GM19239 (cell line): Measurements from ENCODE around the genes MRTFA, RANGAP1, TEF, XRCC6 and SNU13.

- RRBS: no CpG with 5 or more reads among the region's 9 CpGs
Measured at GRCh38 chr22:40323056-40323408, 23.3 kb upstream of the ADSL start.

DNA sequence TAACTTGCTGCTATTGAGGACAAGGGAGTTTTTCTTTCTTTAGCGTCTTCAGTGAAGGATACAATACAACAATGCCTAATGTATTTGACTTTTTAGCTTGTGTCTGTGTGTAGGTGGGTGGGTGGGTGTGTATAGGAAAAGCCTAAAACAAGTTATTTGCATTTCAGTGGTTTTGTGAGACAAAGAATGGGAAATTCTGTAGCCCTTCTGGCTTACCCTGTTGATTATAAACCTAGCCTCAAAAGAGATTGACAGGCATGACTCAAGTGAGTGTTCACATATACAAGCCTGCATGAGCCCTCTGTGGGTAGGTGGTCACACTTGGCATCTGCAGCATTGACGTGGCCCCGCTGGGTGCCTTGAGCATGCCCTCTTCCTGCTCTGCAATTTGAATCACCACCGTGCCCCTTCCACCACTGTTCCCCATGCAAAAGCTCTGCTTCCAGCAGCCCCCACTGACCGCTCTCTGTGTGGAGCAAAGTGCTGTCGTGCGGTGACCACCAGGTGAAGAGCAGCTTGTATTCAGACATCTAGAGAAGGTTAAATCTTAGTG lies 21.0 kb upstream of the ADSL start:
- RRBS: no CpG with 5 or more reads among the region's 7 CpGs

GRCh38 chr22:40435898-40436661 lies 65.7 kb downstream of the SGSM3 start:
- RRBS: no CpG with 5 or more reads among the region's 10 CpGs

- RRBS: no CpG with 5 or more reads among the region's 5 CpGs
Measured at GRCh38 chr22:40509307-40510322, 126.9 kb downstream of the MRTFA start.

- RRBS: 1% methylated on average over 16 of the region's 94 CpGs
Measured at GRCh38 chr22:40635913-40636881, at the start of gene MRTFA. Gene MRTFA (minus strand): TSS chr22:40636719.

- RRBS: no CpG with 5 or more reads among the region's 12 CpGs
Measured at GRCh38 chr22:40654553-40655219, 18.2 kb upstream of the MRTFA start.

GRCh38 chr22:40758463-40758919 lies 60.7 kb downstream of the SLC25A17 start:
- RRBS: no CpG with 5 or more reads among the region's 1 CpG

DNA sequence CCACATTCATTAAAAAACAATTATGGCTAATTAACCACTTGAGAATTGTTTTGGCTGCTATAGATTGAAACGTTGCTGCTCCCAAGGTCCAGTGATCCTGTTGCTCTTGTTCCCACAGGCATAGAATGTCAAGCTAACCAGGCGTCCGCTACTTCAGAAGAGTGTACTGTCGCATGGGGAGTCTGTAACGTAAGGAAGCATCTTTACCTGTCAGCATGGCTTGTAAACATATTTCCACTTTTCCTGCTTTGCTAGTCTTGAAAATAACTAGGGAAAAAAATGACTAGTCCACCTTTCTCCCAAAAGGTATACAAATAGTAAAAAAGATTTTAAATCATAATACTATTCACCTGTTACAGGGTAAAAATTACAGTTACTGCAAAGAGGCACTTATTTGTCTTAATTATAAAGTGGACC lies 12.8 kb downstream of the RBX1 start:
- RRBS: no CpG with 5 or more reads among the region's 5 CpGs

- RRBS: no CpG with 5 or more reads among the region's 11 CpGs
Measured at GRCh38 chr22:41106901-41107305, 14.5 kb downstream of the EP300 start.

DNA sequence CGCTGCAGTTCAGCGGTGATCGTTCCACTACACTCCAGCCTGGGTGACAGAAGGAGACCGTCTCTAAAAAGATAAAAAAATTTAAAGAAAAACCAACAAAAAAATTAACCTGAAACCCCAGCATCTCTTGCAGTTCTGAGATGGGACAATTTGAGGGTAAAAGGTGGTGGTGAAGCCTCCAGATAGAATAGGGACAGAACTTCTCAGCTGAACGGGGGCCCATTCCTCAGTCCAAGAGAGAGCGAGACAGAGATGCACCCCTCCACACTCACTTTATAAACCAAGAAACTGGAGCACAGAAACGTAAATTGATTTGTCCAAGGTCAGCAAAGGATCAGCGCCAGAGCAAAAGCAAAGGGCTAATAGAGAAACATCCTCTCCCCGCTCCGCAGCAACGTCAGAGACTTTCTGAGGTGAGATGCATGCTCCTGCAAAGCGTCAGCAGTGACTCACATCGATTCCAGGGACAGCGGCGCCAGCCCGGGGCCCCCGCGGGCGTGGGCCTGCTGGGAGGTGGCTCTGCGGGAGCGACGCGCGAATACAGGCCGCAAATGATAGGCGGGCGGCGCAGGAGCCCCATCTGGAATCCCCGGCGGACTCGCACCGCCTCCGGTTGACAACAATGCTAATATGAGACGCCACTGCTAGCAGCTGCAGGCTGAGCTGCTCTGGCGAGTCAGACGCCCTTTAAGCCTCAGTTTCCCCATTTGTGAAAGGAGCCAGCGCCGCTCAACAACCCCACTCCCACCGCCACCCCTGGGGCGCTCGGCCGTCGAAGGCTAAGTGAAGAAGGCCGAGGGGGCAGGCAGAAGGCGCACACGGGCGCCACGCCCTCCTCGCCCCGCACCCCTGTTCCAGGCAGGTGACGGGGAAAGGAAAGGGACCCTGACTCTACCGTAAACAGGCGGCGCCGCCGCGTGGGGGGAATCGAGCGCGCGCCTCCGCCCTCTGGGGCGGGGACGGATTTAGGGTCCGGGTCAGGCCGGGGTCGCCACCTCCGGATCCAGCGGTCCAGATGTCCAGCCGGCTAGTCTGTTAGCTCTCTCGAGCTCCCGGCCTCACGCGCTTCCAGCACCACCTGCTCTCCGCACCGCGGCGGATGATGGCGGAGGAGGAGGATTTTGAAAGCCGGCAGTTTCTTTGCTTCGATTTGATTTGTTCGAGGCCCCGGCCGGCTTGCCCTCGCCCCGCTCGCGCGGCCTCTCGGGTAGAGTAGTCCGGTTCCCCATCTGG lies at the start of gene RANGAP1:
TSS of gene RANGAP1 (minus strand) at position 1,097 of the 1,233 bp plus-strand sequence.
- RRBS: 1% methylated on average over 23 of the region's 91 CpGs

DNA sequence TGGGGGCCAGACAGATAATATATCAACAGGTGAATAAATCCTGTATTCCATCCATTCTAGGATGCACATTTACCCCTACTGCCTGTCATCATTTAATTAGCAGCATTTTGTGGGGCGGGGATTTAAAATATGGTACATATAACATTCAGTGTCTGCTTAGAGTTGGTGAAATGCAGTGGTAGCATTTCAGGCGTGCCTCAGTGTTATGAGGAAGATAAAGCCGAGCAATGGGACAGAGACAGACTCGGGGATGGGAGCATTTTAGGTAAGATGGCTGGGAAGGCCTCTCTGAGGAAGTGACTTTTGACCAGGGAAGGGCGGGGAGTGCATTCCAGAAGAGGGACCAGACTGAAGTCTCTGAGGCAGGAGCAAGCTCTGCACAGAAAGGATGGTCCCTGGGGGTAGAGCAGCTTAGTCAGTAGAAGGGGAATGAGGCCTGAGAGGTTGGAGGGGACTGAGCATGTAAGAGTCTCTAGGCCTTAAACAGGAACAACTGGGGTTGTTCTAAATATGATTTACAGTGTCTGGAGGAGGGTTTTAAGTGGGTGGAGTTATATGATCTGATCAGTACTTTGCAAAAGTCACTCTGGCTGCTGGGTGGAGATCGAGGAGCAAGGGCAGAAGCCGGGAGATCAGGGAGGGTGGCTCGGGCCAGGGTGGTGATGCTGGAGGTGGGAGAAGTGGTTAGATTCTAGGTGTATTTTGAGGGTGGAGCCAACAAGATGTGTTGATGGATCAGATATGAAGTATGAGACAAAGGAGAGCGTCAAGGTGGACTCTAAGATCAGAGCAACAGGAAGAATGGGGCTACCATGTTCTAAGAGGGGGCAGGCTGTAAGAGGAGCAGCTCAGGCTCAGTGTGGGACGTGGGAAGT lies 31.7 kb upstream of the TEF start:
- RRBS: no CpG with 5 or more reads among the region's 10 CpGs

DNA sequence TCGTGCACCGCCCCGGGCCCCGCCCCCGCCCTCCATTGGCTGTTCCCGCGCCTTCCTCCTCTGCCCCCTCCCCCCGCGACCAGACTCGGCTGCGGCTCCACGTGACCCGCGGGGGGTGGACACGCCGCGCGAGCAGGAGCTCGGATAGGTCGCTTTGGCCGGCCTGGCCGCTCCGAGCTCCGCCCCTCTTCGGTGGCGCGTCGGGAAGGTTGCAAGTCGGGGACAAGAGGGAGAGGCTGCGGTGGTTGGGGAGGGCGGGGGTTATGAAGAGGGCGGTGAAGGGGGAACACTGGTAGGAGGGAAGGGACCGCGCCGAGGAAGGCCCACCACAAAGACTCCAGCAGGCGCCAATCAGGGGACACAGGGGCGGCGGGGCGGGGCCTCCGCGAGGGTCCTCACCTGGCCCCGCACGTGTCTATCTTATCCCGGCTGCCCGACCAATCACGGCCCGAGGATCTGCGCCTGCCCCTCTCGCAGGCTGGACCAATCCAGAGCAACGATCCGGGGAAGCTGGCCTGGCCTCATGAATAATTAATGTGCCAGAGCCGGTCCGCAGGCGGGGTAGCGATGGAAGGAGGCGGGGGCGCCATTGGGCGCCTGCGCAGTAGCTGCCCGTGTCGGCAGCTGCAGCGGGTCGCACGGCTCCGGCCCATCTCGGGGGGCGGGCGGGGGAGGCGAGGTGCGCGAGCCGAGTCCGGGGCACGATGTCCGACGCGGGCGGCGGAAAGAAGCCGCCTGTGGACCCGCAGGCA lies at the start of gene TEF:
TSS of gene TEF (plus strand) at position 602 of the 752 bp plus-strand sequence.
- RRBS: 1% methylated on average over 35 of the region's 81 CpGs

GRCh38 chr22:41410166-41410843 lies 28.6 kb downstream of the TEF start:
- RRBS: no CpG with 5 or more reads among the region's 11 CpGs

GRCh38 chr22:41522433-41523091 lies 21.7 kb downstream of the POLR3H start:
- RRBS: no CpG with 5 or more reads among the region's 14 CpGs

DNA sequence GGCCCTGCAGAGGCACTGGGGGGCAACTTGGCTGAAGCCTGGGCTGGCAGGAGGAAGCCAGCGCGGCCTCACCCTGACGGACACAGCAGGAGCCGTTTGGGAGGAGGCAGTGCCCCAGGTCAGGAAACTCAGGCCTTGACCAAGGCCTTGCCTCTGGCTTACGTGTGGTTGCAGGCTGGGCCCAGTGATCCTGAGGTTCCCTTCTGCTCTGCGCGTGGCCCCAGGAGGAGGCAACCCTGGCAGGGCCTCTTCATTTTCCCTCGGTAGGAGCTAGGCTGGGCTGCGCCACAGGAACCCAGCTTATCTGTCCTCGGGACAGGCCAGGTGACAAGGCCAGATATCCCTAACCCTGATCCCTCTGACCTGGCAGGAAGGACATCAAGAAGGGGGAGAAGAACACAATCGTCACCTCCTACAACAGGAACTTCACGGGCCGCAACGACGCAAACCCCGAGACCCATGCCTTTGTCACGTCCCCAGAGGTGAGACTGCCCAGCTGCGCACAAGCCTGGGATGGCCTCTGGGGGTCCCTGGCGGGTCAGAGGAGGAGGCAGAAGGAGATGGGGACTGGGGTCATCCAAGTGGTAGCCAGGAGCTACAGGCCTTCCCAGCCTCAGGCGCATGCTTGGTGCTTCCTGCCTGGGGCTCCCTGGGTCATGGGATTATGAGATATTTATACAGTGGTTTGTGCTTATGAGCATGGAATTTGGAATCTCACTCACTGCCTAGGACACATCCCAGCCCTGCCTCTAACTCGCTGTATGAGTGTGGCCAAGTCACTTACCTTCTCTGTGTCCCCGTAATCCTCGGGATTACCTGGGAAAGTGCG lies 20.6 kb downstream of the POLR3H start:
- RRBS: no CpG with 5 or more reads among the region's 24 CpGs

DNA sequence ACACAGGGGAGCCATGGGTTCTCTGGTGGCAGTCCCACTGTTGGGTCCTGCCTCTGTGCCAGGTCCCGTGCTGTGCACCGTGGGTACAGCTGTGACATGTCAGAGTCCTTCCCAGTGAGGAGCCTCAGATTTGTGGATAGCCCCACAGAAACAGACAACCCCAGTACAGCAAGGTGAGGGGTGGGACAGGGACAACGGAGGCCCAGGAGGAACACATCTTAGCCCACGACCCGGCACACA lies 12.9 kb downstream of the POLR3H start:
- RRBS: 87% methylated on average over 1 of the region's 5 CpGs

- RRBS: no CpG with 5 or more reads among the region's 7 CpGs
Measured at GRCh38 chr22:41597866-41598428, 8.3 kb upstream of the PMM1 start.

GRCh38 chr22:41621124-41622209 lies at the start of gene XRCC6:
Gene XRCC6 (plus strand): TSS chr22:41621295.
- RRBS: no CpG with 5 or more reads among the region's 77 CpGs

DNA sequence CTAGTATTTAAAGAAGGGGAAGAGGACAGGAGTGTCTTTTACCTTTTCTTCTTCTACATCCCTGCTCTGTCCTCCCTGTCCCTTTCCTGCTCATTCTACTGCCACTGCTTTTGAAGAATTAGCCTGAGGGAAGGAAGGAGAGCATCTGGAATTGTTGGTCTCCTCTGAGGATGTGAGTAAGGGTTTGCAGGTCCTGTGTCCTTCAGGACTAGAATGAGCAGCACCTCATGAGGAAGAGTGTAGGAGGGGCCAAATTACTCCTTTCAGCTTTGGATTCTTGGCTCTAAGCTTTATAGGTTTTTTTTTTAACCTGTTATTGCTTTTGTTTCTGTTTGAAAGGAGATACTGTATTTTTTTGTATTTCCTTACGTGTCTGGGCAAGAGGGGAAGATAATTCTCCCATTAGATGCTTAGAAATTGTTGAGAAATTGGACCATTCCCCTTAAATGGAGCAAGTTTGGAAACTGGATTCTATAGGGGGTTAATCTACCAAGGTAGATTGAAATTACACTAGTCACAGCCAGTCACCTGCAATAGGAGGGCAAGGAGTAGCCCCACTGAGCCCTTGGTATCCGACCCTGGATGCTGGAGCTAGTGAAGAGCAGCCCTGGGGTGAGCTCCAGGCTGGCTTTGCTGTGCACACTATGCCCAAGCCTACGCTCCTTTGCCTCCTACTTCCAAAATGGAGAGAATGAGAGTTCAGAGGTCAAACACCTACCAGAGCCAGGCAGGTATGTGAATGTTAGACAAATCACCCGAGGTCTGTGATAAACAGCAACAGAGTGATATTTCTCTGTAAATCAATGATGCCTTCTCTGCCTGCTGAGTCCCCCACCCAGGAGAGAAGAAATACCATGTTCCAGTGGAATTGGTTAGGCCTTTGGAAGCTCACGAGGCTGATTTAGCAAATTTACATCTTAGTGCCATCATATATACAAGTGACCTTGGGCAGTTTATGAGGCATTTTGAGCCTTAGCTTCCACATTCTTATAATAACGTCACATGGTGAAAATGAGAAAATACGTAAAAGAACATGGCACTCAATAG lies 23.8 kb downstream of the SNU13 start:
- RRBS: no CpG with 5 or more reads among the region's 7 CpGs

GRCh38 chr22:41688750-41689092 lies at the start of gene SNU13:
Gene SNU13 (minus strand): TSS chr22:41688867.
- RRBS: 2% methylated on average over 13 of the region's 33 CpGs